Colon Carcinoma Metastatic in the Brain (tissue), 2 donors: ENCODE measurements around a stretch of chr6.

GRCh38 chr6:158313822-158314420, 1.7 kb downstream of the TULP4 start:
- PRO-cap, 2 experiments = no peak in any of the 2 experiments

DNA sequence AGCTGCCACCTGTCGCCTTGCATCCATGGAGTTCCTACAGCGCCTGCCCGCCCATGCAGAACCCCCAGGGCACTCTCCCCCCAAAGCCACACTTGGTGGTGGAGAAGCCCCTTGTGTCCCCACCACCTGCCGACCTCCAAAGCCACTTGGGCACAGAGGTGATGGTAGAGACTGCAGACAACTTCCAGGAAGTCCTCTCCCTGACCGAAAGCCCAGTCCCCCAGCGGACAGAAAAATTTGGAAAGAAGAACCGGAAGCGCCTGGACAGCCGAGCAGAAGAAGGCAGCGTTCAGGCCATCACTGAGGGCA, 56.5 kb upstream of the TMEM181 start:
- PRO-cap, 2 experiments = no peak in any of the 2 experiments

DNA sequence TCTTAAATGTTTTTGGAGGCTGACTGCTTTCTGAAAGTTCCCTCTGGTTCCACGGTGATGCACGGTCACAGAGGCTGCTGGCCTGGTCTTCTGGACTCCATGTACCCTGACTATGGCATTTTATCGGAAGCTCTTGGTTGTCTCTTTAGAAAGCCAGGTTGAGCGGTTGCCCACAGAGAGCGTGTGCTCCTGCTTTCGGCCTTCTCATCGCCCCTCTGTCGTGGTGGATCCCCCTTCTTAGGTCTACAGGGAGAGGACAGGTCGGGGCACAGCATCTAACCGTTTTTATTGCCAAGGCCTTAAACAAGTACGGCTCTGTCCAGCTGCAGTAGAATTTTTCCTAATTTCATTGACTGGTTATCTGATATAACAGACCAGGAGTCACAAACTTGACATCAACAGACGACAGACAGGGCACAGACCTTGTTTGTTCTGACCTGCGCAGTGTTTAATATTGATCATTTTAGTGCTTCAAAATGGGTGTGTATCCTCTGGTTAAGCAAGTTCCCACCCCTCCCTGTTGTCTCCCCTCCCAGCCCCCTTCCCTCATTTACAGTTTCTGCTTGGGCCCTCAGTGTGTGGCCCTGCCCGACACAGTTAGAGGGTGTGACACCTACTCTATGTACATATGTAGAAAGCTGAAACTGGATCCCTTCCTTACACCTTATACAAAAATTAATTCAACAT, 24.7 kb downstream of the SYTL3 start:
- PRO-cap, 2 experiments = no peak in any of the 2 experiments

DNA sequence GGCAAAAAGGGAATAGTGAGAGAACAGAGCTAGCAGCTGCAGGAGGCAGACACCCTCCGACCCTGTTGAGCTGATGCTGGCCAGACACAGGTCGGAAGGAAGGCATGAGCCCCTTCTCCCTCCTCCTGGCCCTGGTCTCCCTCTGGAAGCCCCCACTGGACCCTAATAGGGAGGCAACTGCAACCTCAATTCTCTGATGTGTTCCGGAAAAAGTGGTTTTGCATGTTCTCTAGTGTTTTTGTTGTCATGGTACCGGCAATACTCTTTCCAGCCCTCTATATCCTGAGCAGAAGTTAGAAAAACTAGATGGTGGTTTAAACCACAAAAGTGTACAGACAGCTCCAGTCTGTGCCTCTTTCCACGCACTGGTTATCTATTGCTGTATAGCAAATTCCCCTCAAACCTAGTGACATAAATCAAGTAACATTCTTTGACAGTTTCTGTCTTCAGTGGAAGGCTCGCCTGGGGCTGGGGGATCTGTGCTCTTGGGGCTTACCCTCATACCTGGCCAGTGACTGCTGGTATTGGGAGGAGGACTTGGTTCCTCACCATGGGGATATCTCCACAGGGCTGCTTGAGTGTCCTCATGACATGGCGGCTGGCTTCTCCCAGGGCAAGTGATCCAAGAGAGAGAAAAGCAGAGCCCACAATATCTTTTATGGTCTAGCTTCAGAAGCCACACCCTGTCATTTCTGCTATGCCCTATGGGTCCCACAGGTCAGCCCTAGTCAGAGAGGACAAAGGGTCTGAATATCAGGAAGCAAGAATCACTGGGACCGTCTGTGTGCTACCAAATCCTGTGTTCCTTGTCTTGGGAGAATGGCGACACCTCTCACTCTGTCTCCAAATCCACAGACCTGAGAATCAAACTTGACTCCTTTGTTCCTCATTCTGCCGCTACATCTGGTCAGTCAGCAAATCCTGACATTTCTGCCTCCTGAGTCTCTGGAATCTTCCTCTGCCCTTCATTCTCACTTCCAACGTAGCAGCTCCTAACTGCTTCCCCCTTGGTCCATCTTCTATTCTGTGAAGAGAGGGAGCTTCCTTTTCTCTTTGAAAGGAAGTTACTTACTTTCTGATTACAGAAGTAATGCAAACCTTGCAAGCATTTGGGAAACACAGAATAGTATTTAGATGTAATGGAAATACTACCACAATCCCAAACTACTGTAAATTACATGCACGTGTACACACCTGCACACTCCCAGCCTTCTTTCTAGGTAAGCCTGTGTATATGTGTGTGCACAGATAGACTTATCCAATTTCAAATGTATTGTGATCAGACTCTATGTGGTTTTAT, 37.3 kb downstream of the SYTL3 start:
- PRO-cap, 2 experiments = no peak in any of the 2 experiments

- PRO-cap, 2 experiments = peak in 2 of 2 experiments; most common minus-strand start chr6:158707323 (in 2)
Measured at GRCh38 chr6:158706956-158707606, 57.2 kb downstream of the SYTL3 start.

- PRO-cap, 2 experiments = no peak in any of the 2 experiments
Measured at GRCh38 chr6:158707847-158708905, 58.3 kb downstream of the SYTL3 start.

GRCh38 chr6:158717215-158717567, 67.3 kb downstream of the SYTL3 start:
- PRO-cap, 2 experiments = no peak in any of the 2 experiments

DNA sequence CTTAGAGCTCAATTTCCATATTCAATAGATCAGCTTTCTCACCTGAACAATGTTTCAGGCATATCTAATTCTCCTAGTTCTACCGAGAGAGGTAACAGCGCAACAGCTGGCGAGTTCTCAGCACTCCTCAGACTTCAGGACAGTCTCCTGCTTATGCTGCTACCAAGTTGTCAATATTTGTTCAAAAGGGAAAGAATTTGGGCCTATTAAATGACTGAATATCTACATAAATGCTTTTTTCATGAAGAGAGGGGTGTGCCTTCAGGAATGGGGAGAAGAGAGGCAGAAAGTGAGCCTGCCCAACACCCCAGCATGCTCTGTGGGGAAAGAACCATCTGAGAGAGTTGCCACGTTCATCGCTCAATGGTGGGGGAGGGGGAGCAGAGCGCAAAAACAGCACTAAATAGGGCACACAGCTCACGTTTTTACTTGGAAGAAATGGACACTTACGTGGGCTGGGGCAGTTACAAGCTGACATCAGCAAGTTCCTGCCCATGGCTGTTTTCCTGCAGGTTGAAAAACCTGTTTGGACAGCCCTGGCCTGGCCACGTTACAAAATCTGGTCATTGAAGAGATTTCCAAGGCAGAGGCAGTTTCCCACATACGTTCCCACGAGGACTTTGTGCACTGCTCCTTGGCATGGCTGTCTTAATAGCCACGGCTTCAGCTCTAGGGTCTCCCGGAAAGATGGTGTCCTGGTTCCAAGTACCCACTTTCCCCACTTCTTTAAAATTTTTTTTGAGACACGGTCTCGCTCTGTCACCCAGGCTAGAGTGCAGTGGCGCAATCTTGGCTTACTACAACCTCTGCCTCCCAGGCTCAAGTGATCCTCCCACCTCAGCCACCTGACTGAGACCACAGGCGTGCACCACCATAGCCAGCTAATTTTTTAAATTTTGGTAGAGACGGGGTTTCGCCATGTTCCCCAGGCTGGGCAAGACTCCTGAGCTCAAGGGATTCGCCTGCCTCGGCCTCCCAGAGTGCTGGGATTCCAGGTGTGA, 37.8 kb downstream of the EZR start:
- PRO-cap, 2 experiments = no peak in any of the 2 experiments

DNA sequence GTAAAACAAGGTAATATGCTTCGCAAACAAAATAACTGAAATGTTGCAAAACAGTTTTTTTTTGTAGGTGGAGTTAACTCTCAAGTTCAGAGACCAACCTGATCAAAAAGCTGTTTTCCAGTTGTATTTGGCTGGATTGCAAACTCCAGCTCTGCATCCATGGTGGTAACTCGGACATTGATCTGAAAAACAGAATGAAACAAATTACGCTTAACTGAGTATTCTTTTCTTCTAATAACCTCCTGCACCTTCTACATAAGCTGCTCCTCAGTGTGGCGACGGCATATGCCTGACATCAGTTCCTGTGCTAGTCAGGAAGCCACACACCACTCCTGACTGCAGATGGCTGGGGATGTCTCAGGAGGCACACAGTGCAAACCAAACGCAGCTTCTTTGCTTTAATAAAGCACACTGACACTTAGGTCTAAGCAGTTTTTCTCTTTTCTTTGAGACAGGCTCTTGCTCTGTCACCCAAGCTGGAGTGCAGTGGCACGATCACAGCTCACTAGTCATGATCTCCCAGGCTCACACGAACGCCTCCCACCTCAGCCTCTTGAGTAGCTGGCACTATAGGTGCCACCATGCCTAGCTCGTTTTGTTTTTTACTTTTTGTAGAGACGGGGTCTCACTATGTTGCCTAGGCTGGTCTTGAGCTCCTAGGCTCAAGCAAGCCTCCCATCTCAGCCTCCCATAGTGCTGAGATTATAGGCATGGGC, 29.8 kb downstream of the EZR start:
- PRO-cap, 2 experiments = no peak in any of the 2 experiments

DNA sequence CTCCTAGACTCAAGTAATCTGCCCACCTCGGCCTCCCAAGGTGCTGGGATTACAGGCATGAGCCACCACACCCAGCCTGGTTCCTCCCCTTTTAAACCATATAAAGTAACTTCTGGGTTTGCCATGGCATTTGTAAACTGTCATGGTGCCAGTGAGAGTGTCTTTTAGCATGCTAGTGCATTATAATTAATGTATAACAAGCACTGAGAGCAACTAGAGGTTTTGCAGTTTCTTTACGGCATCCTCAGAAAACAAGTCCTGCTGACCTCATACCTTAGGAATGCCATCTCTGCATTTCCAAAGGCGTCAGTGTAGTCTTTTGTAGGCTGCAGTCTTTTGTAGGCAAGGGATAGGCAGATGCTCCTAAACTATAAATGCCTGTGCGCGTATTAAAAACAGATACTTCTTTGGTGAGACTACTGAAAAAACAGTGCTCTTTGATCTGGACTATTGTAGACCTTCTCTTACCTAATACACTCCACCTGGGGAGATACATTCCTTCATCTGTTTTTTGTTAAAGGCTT, 75.0 kb upstream of the EZR start:
- PRO-cap, 2 experiments = no peak in any of the 2 experiments

- PRO-cap, 2 experiments = no peak in any of the 2 experiments
Measured at GRCh38 chr6:159062972-159063319, 18.2 kb upstream of the TAGAP start.

DNA sequence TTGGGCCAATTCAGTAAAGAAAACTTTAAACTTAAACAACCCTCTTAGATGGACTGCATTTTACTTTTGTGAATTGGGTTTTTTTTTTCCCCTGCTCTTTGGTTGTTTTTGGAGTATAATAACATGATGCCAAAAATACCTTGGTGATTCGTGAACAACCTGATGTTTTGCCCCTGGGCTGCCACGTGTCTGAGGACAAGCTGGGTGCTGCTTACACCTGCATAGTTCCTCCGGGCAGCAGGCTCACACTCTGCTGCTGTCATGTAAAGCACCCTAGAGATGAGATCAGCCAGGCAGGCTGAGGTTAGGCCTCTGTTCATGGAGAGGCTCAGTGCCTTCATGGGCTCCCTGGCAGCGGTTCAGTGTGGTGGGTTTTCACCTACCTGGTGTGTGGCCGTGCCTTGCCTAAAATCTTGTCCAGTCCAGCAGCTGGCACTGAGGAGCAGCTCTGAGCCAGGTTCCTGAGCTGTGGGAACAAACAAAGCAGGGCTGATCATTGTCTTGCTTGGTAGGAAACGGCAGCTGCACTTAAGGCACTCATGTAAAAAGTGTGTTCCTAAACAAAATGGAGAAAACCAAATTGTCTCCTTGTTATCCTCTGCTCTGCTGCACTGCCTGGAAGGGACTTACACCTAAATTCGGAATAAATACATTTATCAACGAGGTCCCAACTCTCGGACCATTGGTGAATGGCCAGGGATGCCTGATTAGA, 60.2 kb upstream of the TAGAP start:
- PRO-cap, 2 experiments = no peak in any of the 2 experiments

- PRO-cap, 2 experiments = no peak in any of the 2 experiments
Measured at GRCh38 chr6:159125772-159126419, 43.3 kb upstream of the FNDC1 start.

GRCh38 chr6:159749155-159749726, 12.6 kb upstream of the ACAT2 start:
- PRO-cap, 2 experiments = no peak in any of the 2 experiments

DNA sequence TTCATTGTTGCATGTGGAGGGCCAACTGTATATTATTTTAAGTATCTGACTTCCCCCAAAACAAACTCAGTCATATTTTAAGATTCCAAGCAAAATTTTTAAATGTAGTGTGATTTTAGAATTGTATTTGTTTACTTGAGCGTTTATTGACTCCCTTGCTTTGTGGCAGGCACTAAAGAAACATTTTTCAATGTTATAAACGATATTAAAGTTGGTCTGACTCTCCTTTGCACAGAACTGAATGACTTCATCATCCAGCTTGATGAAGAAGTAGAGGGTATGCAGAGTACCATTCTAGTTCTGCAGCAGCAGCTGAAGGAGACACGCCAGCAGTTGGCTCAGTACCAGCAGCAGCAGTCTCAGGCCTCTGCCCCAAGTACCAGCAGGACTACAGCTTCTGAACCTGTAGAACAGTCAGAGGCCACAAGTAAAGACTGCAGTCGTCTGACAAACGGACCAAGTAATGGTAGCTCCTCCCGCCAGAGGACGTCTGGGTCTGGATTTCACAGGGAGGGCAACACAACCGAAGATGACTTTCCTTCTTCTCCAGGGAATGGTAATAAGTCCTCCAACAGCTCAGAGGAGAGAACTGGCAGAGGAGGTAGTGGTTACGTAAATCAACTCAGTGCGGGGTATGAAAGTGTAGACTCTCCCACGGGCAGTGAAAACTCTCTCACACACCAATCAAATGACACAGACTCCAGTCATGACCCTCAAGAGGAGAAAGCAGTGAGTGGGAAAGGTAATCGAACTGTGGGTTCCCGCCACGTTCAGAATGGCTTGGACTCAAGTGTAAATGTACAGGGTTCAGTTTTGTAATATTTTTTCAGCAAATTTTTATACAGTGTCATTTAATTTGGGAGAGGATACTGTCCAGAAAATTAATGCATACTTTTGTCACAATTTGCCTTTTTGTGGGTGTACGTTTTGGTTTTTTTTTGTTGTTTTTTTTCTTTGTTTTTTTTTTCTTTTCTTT, 6.8 kb upstream of the ACAT2 start:
- PRO-cap, 2 experiments = no peak in any of the 2 experiments

GRCh38 chr6:159787643-159788751, 1.4 kb downstream of the TCP1 start:
- PRO-cap, 2 experiments = no peak in any of the 2 experiments

- PRO-cap, 2 experiments = no peak in any of the 2 experiments
Measured at GRCh38 chr6:160004006-160004774, 35.3 kb downstream of the IGF2R start.

DNA sequence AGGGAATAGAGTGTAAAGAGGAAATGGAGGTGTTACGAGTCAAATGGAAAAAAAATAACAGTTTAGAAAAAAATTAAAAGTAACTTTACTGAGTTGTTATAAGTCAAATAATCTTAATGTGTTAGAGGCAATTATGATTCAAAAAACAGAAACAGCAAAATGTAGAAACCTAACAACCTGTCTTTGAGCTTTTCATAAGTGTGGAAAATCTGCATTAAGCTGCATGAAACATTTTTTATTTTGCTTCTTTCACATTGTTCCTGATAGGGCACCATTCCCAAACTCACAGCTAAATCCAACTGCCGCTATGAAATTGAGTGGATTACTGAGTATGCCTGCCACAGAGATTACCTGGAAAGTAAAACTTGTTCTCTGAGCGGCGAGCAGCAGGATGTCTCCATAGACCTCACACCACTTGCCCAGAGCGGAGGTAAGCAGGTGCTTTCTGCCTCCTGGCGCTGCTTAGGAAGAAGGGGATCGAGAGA, 63.4 kb downstream of the IGF2R start:
- PRO-cap, 2 experiments = no peak in any of the 2 experiments

DNA sequence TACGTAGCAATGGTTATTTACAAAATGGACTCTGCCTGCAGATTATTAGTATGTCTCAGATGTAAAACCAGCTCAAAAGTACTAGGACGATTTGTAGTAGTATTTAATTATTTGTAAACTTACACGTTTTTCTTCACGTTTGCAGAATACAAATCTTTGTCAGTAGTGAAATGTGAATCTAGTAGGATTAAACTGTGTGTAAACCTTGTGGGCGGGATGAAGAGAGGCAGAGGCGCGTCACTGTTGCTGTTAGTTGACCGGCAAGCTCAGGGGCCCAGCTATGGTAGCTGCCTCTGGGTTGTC, 69.5 kb downstream of the IGF2R start:
- PRO-cap, 2 experiments = no peak in any of the 2 experiments

DNA sequence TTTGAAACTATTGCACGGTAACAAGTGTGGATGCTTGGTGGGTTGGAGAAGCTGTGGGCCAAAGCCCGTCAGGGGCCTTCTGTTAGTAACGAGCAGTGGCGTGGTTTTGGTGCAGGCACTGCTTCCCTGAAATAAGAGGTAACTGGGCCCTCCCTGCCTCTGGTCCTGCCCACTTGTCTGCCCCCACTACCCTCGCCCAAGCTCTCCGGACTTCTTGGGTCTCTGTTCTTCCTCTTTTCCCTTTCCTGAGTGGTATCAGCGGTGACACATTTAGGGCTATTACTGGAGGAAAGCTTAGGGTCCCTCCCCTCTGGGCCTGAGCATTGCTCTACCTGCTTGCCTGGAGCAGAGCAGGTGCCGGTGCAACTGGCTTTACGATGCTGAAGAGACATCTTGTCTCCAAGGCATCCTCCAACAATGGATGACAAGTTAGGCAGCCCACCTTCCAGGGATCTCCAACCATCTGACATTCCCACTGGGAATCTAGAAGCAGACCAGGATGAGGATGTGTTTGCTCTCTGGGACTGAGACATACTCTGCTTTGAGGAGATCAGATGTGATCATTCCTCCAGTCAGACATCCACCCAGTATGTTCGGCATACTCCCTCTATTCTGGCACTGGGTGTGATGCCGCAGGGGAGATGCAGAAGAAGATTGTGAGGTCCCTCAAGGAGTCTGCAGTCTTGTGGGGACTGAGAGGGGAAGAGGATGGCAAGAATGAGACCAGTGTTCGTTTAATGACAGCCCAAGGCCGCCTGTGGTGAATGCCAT, 1.7 kb downstream of the SLC22A1 start:
- PRO-cap, 2 experiments = no peak in any of the 2 experiments